SK-N-DZ (cell line): ENCODE measurements around a stretch of chr2.

GRCh38 chr2:129483358-129483666 lies 496.2 kb upstream of the RAB6C start:
RAMPAGE:
- cytosol, long total RNA = no peak
- nucleus, long total RNA = no peak

DNA sequence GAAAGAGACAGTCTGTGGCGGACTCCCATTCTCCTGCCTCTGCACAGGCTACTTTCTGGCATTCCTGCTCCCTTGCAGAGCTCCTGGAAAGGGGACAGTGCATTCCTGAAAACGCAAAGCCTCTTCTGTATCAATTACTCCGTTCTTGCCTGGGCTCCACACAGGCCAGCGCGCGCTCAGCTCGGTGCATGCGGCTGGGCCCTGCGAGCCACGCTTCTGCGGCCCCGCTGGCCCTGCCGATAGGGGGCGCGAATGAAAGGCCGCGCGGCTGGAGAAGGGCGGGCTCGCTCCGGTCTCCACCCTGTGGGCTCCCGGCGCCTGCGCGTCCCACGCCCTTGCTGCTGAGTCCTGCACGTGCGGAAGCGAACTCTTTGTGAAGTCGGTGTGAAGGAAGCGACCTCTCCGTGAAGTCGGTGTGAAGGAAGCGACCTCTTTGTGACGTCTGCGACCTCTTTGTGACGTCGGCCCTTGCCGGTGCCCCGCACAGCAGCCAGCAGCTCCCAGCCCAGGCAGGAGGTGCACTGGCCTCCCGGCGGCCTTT lies 392.1 kb upstream of the RAB6C start:
RAMPAGE:
- cytosol, long total RNA = no peak
- nucleus, long total RNA = no peak

DNA sequence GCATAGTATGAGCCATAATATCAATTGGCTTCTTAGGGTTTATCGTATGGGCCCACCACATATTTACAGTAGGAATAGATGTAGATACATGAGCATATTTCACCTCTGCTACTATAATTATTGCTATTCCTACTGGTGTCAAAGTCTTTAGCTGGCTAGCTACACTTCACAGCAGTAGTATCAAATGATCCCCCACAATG lies 67.3 kb downstream of the CCDC115 start:
RAMPAGE:
- cytosol, long total RNA = no peak
- nucleus, long total RNA = no peak

GRCh38 chr2:130352098-130352590 lies 3.7 kb upstream of the PTPN18 start:
RAMPAGE:
- cytosol, long total RNA = no peak
- nucleus, long total RNA = no peak

DNA sequence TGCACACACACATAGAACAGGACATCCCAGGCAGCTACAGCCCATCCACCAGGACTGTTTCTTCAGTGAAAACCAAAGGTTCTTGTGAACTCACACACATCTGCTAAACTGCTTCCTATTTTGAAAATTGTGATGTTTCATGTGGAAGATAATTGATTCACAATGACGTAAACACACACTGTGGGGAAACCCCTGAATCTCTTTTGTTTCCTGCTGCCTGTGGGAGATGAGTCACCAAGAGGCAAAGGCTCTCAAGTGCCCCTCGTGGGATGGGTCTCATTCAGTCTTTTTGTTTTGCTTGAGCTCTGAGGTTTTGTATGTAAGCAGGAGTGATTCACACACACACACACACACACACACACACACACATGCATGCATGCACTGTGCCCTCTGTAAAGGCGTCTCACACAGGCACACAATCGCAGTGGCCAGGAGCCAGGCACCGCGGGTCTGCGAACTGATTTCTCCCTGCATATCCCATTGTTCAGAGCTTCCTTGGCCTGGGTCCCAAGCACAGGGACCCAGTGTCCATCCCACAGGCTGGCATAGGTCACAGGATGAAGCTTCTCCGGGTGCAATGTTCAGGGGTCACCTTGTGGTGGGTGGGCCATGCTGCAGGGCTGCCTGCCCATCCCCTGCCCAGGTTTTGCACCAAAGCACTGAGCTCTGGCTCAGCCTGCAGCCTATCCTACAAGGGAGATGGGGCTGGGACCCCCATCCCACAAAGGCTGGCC lies 12.1 kb upstream of the ARHGEF4 start:
RAMPAGE:
- cytosol, long total RNA = no peak
- nucleus, long total RNA = no peak

GRCh38 chr2:131127774-131128830 lies 23.0 kb downstream of the PLEKHB2 start:
RAMPAGE:
- cytosol, long total RNA = no peak
- nucleus, long total RNA = no peak

DNA sequence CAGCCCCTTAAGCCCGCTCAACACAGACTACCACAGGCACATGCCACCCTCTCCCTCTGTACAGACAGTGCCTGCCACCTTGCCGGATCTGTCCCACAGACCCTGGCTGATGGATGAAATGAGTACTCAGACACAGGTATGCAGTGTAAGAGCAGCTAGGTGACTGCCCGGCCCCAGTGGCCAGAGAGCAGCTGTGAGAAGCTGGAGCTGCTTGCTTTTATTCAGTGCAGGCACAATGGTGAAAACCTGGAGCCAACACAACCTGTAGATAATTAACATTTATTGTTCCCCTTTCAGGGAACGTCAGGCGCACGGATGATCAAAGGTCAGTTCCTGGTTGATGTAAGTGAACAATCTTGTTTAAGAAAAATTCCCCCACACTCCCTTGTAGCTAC lies 4.5 kb upstream of the RAB6D start:
RAMPAGE:
- cytosol, long total RNA = no peak
- nucleus, long total RNA = no peak

RAMPAGE:
- cytosol, long total RNA = no peak
- nucleus, long total RNA = no peak
Measured at GRCh38 chr2:131518329-131519002, 9.2 kb upstream of the CCDC74A start.

RAMPAGE:
- cytosol, long total RNA = no peak
- nucleus, long total RNA = no peak
Measured at GRCh38 chr2:132254779-132255741, 93.3 kb upstream of the ANKRD30BL start.

RAMPAGE:
- cytosol, long total RNA = no peak
- nucleus, long total RNA = no peak
Measured at GRCh38 chr2:132424587-132425050, 8.0 kb downstream of the GPR39 start.

GRCh38 chr2:132439739-132440615 lies 23.4 kb downstream of the GPR39 start:
RAMPAGE:
- cytosol, long total RNA = no peak
- nucleus, long total RNA = no peak

DNA sequence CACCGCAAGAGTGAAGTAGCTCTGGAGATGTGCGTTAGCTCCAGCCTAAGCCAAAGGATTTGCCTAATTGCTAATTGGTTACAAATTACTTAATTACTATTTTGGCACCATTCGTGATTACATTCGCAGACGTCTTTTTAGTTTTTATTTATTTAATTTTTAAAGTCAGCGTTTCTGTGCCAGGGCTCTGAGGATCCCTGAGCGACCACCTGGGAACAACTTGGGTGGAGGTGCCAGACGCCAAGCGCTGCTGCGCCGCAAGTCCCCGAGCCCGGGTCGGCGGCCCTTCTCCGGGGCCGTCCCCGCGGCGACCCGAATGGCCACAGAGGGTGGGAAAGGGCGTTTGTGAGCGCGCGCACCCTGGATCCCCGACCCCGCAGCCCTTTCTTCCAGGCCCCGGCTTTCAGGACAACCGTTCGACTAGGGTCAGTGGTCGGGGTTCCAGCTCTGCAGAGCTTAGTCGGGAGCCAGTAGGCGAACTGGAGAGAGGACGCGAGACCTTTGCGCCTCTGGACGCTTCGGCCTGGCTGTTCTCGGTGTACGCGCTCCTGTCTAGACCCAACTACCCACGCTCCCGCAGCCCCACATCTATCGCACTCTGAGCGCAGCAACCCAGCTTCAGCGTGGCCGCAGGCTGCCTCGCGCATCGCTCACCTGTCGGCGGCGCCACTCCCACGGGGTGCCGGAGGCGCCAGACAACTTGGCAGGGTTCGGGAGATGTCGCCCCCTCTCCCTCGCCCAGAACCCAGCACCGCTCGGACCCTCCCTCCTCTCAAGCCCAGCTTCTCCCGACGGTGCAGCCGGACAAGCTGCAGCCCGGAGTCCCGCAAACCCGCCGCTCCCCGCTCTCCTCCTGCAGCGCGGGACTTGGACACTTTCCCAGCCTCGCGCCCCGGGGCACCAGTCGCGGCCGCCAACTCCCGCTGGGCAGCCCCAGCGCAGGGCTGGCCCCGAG lies 886 bp downstream of the LYPD1 start:
RAMPAGE:
- cytosol, long total RNA = no peak
- nucleus, long total RNA = no peak

RAMPAGE:
- cytosol, long total RNA = no peak
- nucleus, long total RNA = no peak
Measured at GRCh38 chr2:133591088-133591679, 22.9 kb upstream of the NCKAP5 start.

DNA sequence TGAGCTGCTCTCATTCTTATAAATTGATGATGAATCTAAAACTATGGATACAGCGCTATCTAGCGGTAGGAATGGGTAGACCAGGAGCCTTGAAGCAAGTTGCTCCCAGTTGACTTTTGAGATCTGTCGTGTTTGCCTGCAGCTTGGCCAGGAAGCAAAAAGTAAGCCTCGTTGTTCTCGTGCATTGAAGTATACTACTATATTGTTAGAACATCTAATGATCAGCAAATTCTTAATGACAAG lies 211.9 kb upstream of the NCKAP5 start:
RAMPAGE:
- cytosol, long total RNA = no peak
- nucleus, long total RNA = no peak

DNA sequence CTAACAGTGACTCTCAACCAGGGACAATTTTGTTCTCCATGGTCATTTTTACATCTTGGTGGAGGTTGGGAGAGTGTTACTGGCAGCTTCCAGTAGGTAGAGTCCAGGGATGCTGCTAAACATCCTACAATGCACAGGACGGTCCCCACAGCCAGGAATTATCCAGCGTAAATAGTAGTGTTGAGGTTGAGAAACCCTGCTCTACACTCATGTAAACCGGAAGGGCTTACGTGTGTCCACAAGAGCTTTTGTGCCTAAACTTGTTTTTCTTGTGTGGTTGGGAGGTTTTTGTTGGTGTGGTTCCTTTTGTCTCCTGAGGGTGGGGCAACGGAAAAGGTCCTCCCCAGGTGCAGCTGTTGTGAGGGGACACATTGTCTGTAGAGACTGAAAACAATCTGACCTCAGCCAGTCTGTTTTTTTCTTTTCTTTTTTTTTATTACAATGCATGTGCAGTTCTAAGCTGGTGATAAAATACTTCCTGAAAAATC lies 72.7 kb upstream of the MGAT5 start:
RAMPAGE:
- cytosol, long total RNA = no peak
- nucleus, long total RNA = no peak

RAMPAGE:
- cytosol, long total RNA = no peak
- nucleus, long total RNA = no peak
Measured at GRCh38 chr2:134261380-134262408, 7.8 kb downstream of the MGAT5 start.

GRCh38 chr2:134280155-134280595 lies 26.3 kb downstream of the MGAT5 start:
RAMPAGE:
- cytosol, long total RNA = no peak
- nucleus, long total RNA = no peak

DNA sequence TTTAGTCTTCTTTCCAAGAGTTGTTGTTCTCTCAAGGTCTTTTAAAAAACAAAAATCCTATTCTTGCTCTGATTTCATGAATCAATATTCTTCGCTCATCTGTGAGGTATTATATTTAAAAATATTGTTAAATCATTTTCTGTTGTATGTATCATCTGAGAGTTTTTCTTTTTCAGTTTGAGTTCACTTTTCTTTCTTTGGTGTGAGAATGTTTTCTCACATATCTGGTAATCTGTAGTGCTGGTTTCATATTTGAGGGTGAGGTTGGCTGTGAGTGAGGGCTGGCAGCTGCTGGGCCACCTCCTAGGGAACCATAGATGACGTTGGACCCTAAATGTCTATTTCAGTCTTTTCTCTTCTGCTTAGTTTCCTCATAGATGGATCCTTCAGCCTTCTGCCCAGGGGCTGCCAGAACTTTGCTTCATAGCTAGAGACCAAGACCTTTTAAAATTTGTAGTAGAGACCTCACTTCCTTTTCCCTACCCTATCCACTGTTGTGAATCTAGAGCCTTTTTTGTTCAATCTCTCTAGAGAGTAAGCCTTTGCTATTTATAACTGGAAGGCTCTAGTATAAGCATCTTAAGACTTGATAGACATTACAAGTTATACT lies 33.5 kb downstream of the MGAT5 start:
RAMPAGE:
- cytosol, long total RNA = no peak
- nucleus, long total RNA = no peak

DNA sequence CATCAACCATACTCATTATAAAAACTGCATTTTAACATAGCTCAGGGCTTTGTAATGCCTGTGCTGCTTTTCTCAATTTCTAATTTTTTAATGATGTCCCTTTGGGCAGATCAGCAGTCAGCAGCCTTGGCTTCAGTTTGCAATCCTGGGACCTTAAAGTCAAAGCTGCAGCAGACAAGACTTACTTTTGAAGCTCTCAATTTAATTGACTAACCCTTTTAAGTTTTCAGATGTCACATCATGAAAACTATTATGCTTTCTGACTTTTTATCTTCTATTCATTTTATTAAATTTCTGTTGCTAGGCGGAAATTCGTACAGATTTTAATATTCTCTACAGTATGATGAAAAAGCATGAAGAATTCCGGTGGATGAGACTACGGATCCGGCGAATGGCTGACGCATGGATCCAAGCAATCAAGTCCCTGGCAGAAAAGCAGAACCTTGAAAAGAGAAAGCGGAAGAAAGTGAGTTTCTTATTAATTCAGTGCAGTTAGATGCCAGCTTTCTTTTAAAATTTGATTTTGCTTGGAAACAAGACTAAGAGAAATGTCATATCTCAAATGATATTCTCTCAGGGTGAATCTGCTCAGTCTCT lies 84.2 kb downstream of the MGAT5 start:
RAMPAGE:
- cytosol, long total RNA = no peak
- nucleus, long total RNA = no peak

DNA sequence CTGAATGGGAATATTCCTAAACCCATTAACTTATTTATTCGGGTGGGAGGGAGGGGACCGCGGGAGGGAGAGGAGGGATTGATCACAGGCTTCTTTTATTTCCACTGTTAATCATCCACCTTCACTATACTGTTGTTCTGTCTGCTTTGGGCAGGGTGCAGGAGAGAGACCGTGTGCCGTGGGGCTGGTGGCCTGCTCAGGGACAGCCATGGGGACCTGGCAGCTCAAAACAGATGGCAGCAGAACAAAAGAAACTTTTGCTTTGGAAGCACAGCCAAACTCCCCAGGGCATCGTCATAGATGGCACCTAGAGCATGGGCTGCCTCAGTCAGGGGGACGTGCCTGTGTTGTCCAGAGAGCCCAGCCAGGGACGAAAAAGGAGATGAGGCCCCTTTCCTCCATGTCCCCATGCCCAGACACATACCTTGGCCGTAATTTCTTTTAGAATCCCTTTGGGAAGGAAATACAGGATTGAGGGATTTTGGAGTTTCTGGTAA lies 195.4 kb downstream of the MGAT5 start:
RAMPAGE:
- cytosol, long total RNA = no peak
- nucleus, long total RNA = no peak